AG10803 (cell line): ENCODE data around the gene SLC9B1.

DNA sequence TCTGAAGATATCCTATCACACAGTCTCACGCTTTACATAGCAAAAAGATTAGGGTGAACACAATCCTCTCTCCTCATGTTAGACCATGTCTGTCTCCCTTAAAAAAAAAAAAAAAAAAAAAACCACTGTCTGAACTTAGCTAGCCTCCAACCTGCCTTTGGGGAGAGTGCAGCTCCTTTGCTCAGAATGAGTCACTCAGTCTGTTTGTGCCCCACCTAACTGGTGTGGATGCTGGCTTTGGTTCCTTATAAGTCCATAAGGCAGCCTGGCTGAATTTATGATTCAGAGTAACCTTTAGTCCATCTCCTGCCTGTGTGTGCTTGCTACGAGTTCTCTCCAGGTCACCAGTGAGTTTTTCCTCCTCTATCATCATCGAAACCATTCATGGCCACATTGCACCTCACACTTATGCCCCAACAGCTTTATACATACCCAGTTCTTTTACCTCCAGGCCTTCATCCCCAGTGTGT is 220.6 kb upstream of the EMCN start:
- RRBS = no CpG with 5 or more reads among the region's 3 CpGs

DNA sequence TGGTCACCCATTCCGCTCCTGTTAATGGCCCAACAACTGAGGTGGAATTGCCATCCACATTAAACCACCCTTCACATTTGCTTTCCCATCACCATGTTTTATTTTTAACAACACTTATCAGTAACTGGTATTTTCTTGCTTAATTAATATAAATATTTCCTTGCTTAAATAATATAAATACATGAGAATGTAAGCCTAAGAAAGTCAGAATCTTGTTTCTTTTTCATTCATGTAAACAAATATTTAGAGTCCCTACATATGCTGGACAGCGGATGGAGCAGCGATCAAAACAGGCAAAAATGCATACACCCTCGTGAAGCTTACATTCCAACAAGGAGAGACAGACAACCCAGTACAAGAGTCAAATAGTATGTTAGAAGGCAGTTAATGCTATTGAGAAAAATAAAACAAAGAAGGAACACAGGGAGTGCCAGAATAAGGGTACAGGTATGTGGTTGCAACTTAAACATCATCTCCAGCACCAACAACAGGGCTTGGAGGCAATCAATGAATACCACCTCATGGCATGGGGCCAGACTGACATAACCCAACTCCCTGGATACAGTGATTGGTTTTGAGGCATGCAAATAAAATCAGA is 56.9 kb downstream of the PPP3CA start:
- RRBS = no CpG with 5 or more reads among the region's 4 CpGs

GRCh38 chr4:101345607-101346455 is 1.5 kb downstream of the PPP3CA start:
- RRBS = 0% methylated on average over 4 of the region's 48 CpGs

DNA sequence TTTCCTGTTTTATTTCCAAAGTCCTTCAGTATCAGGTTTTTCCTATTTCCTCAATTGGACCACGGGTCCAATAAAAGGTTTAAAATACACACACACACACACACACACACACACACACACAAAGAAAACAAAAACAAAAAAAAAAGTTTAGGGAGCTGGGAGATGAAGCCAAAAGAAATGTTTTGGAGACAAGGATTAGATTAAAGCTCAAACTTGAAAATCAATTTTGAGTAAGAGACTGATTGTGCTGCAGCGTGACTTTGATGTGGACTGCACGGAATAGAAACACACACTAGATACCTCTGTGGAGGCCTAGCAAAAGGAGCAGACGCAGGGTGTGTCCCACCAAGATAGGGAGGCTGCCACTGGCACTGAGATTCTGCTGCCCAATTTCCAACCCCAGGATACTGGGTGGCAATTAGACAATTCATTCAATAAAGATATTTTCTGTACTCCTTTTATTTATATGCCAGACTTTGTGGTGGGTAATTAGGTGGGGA is 1.6 kb upstream of the PPP3CA start:
- RRBS = no CpG with 5 or more reads among the region's 4 CpGs

DNA sequence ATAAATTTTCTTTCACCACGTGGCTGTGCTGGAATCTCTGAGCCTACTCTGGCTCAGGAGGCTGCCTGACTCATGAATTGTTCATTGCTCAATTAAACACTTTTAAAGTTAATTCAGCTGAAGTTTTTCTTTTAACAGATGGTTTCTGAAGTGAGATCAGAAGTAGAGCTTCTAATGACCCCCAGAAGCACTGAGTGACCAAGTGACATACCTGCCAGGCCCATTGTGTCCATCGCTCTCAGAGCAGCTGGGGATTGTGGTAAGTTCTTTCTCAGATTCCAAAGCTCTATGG is 121.3 kb upstream of the BANK1 start:
- RRBS = no CpG with 5 or more reads among the region's 2 CpGs

- RRBS = no CpG with 5 or more reads among the region's 3 CpGs
These were observed 2.7 kb downstream of the NFKB1 start for GRCh38 chr4:102503662-102504375.

GRCh38 chr4:102566771-102567246 is 65.7 kb downstream of the NFKB1 start:
- RRBS = no CpG with 5 or more reads among the region's 1 CpG

DNA sequence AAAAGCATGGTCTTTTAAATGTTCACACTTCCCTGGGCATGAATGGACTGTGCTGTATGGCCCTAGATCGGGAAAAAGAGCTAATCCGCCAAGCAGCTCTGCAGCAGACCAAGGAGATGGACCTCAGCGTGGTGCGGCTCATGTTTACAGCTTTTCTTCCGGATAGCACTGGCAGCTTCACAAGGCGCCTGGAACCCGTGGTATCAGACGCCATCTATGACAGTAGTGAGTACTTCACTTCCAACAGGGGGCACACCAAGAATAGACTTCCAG is 77.6 kb downstream of the NFKB1 start:
- RRBS = no CpG with 5 or more reads among the region's 8 CpGs

- RRBS = no CpG with 5 or more reads among the region's 6 CpGs
These were observed 29.9 kb upstream of the MANBA start for GRCh38 chr4:102790735-102791052.

DNA sequence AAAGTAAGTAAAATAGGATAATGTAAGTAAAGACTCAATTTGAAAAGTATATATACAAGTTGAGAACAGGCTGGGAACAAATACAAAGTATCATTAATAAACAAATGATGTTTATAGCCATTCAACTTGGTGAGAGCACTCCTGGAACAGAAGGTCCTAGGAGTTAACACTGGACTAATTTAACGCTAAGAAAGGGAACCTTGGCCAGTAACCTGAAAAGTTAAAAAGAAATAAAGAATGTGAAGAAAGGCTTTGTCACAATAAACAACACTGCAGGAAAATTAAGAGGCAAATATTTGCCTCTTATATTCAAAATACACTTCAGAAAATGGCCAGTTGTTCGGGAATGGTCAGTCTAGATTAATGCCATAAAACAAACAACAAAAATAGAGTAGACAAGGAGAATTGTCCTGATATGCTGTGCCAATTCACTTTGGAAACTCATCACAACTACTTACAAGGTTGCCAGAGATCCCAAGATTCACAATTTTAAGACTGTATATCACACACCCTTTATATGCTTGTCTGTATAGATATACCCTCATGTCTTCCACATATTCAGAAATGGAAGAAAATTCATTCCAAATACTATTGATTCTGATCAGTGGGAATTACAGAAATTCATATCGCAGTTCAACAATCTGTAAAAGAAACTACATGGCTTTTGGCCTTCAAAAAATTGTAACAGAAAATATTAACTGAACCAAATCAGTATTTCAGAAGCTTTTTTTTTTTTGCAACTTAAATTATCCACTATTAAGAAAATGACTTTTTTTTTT is 13.6 kb downstream of the UBE2D3 start:
- RRBS = no CpG with 5 or more reads among the region's 3 CpGs

DNA sequence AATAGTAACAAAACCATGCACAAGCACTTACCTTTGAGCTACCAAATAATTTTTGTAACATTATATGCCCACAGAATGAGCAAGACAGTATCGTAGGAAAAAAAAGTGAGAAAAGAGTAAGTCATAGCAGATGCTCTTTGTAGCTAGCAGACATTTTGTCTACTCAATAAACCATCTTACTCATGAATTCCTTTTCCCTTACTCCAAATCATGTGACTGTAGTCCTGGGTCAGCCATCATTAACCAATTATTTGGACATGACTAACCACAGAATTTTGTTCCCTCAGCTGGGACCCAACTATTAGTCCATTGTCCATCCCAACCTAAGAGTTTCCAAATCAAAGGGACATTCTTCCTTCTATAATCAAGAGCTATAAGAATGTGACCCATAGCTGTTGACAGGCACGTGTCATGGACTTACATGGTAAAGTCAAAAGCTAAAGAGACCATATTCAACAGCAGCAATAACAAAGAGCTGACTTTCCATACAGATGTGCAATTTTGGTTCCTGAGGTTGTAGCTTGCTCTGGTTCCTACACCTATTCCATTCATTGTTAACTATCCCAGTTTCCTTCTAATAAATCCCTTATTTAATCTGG is 11.3 kb downstream of the UBE2D3 start:
- RRBS = no CpG with 5 or more reads among the region's 2 CpGs

GRCh38 chr4:102826636-102827375 is 545 bp downstream of the UBE2D3 start:
- RRBS = 3% methylated on average over 6 of the region's 59 CpGs

GRCh38 chr4:103019355-103020303 is at the start of gene SLC9B1:
Gene SLC9B1 (minus strand): TSS chr4:103019705.
- RRBS = 2% methylated on average over 24 of the region's 48 CpGs

GRCh38 chr4:104425006-104425522 is 69.6 kb downstream of the CXXC4 start:
- RRBS = no CpG with 5 or more reads among the region's 8 CpGs

DNA sequence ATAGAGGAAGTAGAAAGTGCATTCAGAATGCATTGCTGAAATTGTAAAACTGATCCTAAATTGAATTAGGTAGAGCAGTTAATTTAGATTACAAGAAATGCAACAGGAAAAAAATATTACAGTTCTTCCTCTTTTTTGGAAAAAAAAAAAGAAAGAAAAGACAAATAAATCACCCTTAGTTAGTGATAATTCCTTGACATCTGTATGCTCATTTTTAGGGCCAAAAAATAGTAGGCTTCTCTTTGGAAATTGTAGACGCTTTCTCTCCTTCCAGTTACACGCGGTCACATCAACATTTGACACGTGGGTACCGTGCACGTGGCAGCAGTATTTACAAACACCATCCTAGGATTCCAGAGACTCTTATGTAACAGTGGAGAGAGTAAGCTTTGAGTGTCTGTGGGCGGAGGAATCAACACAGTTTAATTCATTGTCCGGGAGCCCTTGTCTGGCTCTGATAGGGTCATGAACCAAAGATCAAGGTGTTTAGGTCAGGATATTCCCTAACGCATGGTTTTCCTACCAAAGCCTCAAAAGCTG is 12.1 kb downstream of the TET2 start:
- RRBS = no CpG with 5 or more reads among the region's 9 CpGs

GRCh38 chr4:105402984-105403485 is 70.8 kb downstream of the PPA2 start:
- RRBS = no CpG with 5 or more reads among the region's 2 CpGs

GRCh38 chr4:105594429-105595074 is 42.1 kb downstream of the ARHGEF38 start:
- RRBS = no CpG with 5 or more reads among the region's 4 CpGs

GRCh38 chr4:105601178-105601861 is 48.9 kb downstream of the ARHGEF38 start:
- RRBS = no CpG with 5 or more reads among the region's 3 CpGs

- RRBS = no CpG with 5 or more reads among the region's 2 CpGs
These were observed 10.6 kb downstream of the GSTCD start for GRCh38 chr4:105719149-105719598.

DNA sequence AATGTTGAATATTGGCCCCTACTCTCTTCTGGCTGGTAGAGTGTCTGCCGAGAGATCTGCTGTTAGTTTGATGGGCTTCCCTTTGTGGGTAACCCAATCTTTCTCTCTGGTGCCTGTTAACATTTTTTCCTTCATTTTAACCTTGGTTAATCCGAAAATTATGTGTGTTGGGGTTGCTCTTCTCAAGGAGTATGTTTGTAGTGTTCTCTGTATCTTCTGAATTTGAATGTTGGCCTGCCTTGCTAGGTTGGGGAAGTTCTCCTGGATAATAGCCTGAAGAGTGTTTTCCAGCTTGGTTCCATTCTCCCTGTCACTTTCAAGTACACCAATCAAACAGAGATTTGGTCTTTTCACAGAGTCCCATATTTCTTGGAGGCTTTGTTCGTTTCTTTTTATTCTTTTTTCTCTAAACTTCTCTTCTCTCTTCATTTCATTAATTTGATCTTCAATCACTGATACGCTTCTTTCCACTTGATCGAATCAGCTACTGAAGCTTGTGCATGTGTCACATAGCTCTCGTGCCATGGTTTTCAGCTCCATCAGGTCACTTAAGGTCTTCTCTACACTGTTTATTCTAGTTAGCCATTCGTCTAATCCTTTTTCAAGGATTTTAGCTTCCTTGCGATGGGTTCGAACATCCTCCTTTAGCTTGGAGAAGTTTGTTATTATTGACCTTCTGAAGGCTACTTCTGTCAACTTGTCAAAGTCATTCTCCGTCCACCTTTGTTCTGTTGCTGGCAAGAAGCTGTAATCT is 177.3 kb downstream of the NPNT start:
- RRBS = no CpG with 5 or more reads among the region's 10 CpGs